ENCODE measurements around a stretch of chrX.

- PRO-cap: no peak
These were observed 21.3 kb upstream of the PLCXD1 start for GRCh38 chrX:259891-260280.

DNA sequence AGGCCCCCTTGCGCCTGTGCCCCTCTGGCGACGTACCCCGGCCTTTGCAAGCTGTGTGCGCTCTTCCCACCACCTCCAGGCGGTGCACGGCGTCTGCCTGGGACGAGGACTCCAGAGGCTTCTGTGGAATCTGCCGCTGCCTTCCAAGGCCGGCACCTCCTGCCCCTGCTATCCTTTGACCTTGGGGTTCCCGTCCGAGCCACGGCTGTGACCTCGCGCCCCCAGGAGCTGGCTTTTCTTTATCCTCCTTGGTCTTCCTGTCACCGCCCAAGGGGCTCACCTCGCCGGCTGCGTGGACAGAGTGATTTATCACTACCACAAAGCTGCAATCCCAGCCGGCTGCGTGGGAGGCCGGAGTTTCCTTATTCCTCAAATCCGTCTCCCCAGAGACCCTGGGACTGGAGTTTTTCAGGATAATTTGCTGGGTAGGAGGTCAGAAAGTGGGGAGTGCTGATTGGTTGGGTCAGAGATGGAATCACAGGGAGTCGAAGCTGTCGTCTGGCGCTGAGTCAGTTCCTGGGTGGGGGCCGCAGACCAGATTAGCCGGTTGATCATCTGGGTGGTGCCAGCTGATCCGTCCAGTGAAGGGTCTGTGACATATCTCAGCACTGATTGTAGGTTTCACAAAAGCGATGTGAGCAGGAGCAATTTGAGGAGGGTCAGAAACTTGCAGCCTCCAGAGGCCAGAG lies 19.8 kb upstream of the PLCXD1 start:
- PRO-cap: no peak

GRCh38 chrX:264815-265381 lies 16.3 kb upstream of the PLCXD1 start:
- PRO-cap: no peak

- PRO-cap: no peak
These were observed 2.6 kb downstream of the GTPBP6 start for GRCh38 chrX:315825-316626.

- PRO-cap: no peak
These were observed 748 bp downstream of the GTPBP6 start for GRCh38 chrX:317827-318268.

GRCh38 chrX:318980-319607 lies 498 bp upstream of the GTPBP6 start:
- PRO-cap: bidirectional peak, plus-strand start at chrX:319116, minus-strand start at chrX:318796; unidirectional peak, plus-strand start at chrX:319192

- PRO-cap: no peak
These were observed 85.3 kb upstream of the SHOX start for GRCh38 chrX:545301-545603.

- PRO-cap: no peak
These were observed 24.0 kb downstream of the CSF2RA start for GRCh38 chrX:1292465-1293210.

GRCh38 chrX:1354809-1355870 lies 18.6 kb downstream of the IL3RA start:
- PRO-cap: no peak

- PRO-cap: no peak
These were observed 14.9 kb upstream of the SLC25A6 start for GRCh38 chrX:1406373-1407631.

DNA sequence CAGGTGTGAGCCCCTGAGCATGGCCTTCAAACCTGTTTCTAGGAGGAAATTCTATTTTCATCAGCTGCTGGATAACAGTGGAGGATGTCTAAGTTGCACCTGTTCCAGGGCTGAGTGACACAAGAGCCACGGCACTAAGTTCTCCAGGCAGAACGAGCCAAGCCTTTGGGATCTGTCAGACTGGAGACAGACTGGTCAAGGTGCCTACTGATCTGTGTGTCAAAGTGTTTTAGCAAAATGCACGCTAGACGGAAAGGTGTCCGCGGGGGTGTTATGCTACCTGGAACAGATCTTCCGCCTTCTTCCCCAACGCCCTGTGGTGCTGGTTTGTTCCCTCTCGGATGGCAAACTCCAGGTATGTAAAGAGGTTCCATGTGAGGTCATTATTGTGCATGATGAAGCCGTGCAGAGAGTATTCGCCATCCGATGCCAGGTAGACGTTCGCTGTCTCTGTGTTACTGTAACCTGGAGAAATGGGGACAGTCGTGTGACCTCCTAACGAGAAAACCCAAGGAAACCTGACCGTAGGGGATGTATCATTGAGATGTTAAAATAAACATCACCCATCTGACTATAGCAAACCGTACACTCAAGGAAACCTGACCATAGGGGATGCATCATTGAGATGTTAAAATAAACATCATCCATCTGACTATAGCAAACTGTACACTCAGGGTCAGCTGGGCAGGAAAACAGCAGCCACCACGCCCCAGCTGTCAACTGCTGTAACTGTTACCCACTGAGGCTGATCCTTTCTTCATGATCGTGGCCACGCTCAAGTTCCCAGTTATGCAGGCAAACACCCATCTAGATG lies 29.7 kb upstream of the SLC25A6 start:
- PRO-cap: no peak

GRCh38 chrX:1462355-1463646 lies 10.1 kb upstream of the ASMTL start:
- PRO-cap: no peak

DNA sequence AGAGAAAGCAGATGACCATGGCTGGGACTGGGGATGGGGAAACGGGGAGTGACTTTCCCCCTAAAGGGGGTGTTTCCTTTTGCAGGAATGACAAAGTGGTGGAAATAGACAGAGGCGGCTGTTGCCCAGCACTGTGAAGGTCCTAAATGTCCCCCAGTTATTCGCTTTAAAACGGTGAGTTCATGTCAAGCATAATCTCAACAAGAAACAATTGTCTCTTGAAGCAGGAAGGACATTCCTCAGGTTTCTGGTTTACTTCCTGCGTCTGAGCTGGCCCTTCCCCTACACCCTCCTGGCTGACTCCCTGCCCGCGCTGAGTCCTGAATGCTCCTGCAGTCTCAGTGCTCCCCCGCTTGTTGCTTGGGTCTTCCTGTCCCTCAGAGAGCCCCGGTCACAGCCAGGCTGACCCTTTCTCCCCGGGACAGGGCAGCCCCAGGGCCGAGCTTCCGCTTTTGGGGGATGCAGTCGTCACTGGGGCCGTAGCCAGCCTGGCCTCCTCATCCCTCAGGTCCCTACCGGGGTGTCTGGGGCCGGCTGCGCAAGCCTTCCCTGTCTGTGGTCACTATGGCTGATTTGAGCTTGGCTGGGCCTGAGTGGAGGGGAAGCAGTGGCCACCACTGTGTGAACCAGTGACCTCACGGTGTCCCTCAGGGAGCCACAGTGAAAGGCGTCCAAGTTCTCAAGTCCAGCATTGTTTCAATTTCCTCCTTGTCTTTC lies 34.0 kb upstream of the ASMTL start:
- PRO-cap: no peak

GRCh38 chrX:1523977-1525284 lies 12.6 kb downstream of the P2RY8 start:
- PRO-cap: no peak

- PRO-cap: no peak
These were observed 11.2 kb downstream of the P2RY8 start for GRCh38 chrX:1525528-1526514.

DNA sequence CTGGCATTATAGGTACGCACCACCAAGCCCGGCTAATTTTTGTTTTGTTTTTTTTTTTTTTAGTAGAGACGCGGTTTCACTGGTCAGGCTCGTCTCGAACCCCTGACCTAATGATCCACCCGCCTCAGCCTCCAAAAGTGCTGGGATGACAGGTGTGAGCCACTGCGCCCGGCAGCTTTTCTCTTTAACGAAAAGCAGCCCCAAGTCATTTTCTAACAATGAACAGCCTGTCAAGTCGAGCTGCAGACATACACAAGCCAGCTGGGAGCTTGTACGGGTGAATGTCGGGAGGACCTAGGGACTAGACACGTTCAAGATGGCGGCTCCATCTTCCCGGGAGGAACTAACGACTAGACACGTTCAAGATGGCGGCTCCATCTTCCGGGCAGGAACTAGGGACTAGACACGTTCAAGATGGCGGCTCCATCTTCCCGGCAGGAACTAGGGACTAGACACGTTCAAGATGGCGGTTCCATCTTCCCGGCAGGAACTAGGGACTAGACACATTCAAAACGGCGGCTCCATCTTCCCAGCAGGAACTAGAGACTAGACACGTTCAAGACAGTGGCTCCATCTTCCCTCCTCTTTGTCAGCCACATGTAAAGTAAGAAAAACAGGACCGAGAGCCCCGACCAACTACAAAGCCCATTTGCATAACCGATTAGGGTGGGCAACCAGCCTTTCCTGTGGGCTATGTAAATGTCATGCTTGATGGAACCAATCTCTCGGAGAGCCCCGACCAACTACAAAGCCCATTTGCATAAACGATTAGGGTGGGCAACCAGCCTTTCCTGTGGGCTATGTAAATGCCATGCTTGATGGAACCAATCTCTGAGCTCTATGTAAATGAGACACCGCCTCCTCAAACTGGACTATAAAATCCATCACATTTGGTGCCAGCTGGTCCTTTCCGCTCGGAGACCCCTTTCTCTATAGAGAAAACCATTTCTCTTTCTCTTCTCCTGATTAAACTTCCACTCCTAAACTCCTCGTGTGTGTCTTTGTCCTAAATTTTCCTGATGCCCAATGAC lies 175.6 kb downstream of the DHRSX start:
- PRO-cap: bidirectional peak, plus-strand start at position 510 of the sequence, minus-strand start at position 335 of the sequence

- PRO-cap: no peak
These were observed 24.2 kb downstream of the ARSD start for GRCh38 chrX:2904786-2905586.

- PRO-cap: no peak
These were observed 20.6 kb downstream of the ARSD start for GRCh38 chrX:2908422-2909025.

DNA sequence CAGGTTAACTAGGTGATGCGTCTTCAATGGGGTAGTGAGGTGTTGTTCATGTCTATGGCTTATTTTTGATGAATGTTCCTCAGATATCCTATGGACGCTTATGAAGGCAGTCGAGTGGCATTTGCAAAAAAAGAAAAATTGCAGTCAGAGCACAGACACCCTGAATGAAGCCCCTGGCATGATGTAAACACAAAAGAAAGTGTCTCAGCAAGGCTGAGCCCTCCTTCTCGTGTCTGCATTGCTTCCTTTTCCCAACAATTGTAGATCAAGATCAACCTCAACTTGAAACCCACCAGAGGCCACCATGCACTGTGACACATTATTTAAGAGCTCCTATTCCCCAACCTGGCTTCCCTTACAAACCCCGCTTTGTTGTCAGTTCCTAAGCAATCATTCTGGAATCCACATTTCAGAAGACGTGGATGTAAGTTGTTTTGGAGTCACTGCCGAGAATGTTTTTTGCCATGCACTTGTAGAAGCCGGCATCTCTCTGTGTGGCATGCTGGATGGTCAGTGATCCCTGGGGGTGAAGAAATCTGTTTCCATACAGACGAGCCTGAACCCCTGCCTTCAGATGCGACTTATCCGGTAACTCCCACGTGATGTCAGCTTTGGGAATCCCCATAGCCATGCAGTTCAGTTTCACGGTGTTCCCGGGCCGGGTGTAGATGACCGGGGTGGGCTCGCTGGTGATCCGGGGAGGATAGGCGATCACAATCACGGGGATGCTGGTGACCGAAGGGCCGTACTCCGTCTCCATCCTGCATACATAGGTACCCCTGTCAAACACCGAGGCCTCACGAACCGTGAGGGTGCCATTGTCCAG lies 36.9 kb downstream of the MXRA5 start:
- PRO-cap: no peak

DNA sequence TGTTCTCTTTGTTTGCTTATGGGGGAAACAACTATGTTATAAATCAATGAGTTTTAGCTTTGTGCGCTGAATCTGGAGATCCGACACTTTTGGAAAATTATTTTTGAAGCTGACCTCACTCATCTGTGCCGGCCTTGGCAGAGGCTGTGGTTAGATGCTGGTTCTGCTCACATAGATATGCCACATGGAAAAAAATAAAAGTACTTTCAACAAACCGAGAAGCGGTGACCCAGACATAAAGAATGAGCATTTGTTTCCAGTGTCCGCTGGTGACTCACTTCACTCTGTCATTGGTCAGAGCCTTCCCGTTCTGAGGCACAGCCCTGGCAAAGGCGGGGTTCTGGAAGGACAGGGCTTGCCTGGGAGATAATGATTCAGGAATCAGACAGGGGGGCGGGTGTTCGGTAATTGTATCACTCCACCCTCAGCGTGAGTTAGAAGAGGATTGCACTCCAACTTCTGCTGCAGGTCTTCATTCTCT lies 172.4 kb upstream of the MXRA5 start:
- PRO-cap: no peak